Progenitor cell of endocrine pancreas (in vitro differentiated cells): ENCODE data around the genes CIART, RPRD2, CTSK and CTXND2.

DNA sequence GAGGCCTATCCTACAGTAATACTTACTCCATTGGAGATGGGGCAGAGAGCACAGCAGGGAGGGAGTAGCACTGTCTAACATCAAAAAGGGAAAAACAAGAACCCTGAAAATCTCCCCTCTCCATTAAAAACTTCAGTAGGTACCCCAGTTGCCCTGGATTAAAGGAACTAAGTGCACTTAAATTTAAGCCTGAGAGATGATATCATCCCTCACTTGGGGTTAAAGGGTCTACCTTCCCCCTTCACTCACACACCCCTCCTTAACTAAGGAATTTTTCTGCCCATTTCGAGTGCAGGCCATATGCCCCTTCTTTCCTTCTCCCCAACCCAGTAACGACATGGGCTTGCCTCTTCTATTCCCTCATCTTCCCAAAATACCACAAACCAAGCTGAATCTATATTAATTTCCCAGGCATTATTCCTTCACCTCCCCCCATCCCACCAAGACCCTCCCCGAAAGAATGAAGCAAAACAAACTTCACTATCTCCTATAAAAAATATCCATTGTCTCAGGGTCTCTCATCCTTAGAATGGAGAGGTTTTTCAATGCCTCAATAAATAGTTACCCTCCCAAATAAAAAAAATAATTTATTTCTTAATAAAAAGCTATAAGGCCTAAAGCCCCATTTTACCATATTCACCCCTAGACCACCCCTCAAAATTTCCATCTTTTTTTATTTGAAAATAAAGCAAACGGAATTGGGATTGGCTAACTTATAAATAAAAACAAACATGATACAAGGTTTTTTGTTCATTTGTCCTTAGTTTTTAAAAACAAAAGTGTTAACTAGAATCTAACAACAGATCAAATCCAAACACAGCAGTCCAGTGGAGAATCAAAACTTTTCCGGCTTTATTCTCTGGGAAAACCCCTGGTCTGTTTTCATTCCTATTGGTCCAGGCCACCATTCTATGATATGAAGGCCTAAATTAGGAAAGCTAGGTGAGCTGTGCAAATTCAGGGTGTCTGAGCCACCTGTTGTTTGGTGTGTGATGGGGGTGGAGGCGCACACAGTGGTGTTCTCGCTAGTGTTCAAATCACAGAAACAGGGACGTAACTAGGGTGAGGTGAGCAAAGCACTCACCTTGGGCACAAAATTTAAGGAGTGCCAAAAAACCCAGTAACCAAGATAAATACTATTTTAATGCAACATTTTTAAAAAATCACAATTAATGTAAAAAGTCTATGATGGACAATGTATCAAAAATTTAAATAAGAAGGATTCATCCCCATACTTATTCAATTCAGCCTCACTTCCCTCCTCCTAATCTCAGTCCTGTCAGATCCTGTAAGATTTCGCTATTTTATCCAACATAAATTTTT, 4.2 kb upstream of the MTMR11 start:
- PRO-cap = no peak

- PRO-cap = no peak
Measured at GRCh38 chr1:149956050-149957207, 19.8 kb upstream of the MTMR11 start.

DNA sequence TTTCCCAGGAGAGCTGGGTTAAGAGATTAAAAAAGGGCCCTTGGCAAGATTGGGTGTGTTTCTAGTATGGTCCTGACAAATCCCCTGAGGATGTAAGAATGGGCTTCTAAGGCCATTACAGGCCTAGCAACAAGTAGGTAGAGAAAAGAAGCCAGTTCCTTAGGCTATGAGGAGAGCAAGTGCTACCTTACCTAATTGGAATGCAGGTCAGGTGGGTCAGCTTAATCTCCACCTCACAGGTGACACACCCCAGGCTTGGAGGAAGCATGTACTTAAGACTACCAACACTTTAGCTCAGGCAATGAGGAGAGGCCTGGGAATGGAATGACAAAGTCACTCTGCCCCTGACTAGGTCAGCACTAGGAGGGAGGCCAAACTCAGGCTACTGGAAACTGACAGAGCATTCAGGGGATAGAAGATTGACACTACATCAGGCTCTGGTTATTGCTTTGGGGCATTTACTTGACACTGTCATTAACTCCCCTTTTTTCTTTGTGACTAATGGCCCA, 6.8 kb upstream of the OTUD7B start:
- PRO-cap = bidirectional peak, plus-strand start at position 301 of the sequence, minus-strand start at position 100 of the sequence

GRCh38 chr1:150020707-150021191, 10.2 kb upstream of the OTUD7B start:
- PRO-cap = no peak

DNA sequence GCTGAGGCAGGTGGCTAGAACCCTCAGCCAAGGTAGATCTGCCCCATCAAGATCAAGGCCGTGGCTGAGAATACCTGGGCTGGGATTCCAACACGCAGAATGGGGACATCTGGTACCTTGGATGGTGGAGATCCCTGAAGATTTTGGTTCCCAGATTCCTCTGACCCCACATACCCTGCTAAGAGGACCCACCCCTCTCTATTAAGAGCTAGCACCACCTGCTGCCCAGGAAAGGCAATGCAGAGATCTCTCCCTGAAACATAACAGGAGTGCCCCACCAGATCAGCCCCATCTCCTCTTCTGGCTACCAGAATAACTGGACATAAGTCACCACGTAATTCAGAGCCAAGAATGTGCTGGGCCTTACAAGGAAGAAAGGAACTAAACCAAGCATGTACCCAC, 16.2 kb downstream of the PLEKHO1 start:
- PRO-cap = no peak

- PRO-cap = bidirectional peak, plus-strand start at chr1:150213785, minus-strand start at chr1:150213601
Measured at GRCh38 chr1:150213526-150214671, 22.0 kb downstream of the ANP32E start.

- PRO-cap = no peak
Measured at GRCh38 chr1:150273018-150273799, 619 bp downstream of the C1orf54 start.

- PRO-cap = bidirectional peak, plus-strand start at chr1:150282554, minus-strand start at chr1:150282298
Measured at GRCh38 chr1:150282434-150282644, at the start of gene CIART. Gene CIART, plus strand, starts transcription at chr1:150282554.

DNA sequence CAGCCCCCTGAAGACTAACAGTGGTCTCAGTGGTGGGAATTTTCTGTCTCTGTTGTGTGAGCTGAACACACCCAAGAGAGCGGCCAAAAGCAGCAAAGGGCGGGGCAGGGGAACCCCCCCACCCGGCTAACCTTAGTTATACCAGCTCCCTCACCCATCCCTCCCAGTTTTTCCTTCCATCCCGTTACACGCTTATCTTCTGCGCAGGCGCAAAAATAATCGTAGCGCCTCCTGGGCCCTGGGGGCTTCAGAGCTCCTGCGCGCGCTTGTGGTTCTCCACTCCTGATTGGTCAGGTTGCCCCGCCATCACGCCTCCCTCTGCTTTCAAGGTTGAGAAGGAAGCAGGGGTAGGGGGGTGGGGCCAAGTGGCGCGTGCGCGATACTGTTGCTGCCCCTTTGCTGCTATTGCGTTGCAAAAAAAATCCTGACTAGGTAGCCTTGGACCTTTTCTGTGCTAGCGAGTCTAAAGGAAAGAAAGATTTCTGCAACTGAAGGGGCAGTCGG, at the start of gene RPRD2:
TSS of gene RPRD2 (plus strand) at position 382 of the 504 bp plus-strand sequence.
- PRO-cap = bidirectional peak, plus-strand start outside the sequence, minus-strand start at position 172 of the sequence

GRCh38 chr1:150441702-150442283, 45.4 kb upstream of the TARS2 start:
- PRO-cap = no peak

DNA sequence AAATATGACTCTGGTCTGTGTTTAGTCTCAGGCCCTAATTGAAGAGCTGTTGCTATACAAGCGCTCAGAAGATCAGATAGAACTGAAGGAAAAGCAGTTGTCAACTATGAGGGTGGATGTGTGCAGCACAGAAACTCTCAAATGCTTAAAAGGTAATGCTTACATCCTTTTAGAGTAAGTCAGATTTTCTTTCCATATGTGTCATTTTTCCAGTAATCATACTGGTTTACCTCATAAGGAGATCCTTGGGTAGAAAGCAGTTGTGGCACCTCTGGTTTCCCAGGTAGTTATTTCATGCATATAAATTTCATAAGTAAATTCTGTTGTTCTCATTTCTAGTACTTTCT, 43.0 kb upstream of the TARS2 start:
- PRO-cap = no peak

DNA sequence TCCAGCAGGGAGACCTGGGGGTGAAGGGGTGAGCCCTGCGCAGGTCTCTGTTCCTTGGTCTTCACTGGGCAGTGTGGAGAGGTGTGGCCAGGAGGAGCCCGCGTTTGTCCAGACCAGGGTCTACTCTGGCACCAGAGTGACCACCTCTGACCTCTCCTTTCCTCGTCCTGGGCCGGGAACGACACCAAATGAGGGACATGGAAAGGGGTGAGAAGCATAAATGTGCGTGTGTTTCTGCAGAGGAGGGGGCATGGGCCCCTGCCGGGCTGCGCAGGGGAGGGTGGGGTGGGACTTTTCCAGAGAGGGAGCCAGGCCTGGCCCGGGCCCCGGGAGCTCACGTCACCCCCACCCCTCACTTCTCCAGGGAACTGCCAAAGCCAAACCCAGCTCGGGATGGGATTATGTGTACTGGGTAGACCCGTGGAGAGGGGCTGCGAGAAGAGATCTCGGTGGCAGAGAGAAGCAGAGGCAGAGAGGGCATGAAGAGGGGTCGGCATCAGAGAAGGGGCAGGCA, 919 bp downstream of the ADAMTSL4 start:
- PRO-cap = no peak

GRCh38 chr1:150564061-150564671, 15.0 kb downstream of the ADAMTSL4 start:
- PRO-cap = no peak

- PRO-cap = no peak
Measured at GRCh38 chr1:150573415-150573755, 6.0 kb downstream of the MCL1 start.

GRCh38 chr1:150574870-150575559, 4.4 kb downstream of the MCL1 start:
- PRO-cap = no peak

- PRO-cap = no peak
Measured at GRCh38 chr1:150582479-150583111, 3.2 kb upstream of the MCL1 start.

DNA sequence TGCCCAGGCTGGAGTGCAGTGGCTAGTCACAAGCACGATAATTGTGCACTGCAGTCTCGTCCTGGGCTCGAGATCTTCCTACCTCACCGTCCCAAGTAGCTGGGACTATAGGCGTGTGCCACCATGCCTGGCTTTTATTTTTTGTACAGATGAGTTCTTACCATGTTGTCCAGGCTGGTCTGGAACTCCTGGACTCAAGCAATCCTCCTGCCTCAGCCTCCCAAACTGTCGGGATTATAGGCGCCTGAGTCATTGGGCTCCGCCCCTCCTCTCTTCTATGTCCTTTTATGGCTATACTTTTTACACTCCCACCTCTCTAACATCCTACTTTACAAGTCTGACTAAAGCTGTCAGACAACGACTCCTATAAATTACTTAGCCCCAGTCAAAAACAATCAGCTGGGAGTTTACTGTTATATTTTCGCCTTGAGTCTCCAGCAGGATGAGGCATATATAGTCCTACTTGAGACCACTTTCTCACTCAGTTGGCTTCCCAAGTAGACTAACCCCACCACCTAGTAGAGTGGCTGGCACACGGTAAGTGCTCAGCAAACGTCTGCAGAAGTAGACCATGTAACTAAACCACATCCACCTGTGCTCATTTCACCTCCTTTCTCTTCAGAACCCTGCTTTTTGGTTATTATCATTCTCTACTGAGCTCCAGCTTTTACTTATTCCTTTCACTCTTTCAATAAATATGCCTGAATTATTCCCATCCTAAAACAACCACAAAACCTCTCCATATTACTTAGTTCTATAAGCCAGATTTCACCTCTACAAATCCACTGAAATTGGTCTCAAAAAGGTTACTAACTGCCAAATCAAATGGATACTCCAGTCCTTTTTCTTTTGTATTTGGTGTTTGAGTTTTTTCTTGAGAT, 13.7 kb downstream of the ENSA start:
- PRO-cap = no peak

- PRO-cap = no peak
Measured at GRCh38 chr1:150807783-150808690, at the start of gene CTSK. Gene CTSK, minus strand, starts transcription at chr1:150808260.

GRCh38 chr1:150808691-150809487, 829 bp upstream of the CTSK start:
- PRO-cap = no peak

DNA sequence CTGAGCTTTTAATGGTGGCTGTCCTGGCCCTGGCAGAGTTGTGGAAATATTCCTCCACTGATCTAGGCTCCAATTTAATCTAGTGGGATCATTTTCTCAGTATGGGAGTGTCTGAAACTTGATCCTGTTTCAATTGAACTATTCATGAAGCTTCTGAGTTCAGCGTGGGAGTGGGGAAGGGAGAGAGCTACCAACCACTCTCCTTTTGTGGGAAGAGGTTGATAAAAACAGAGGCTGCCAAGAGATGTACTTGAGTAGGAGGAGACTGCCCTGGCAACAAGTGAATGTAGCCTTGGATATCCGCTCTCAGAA, at the start of gene CTXND2:
TSS of gene CTXND2 (plus strand) at position 136 of the 312 bp plus-strand sequence.
- PRO-cap = no peak